SK-N-SH (cell line): ENCODE results near the genes CARNS1 and ALDH3B2.

GRCh38 chr11:67003984-67004405, 18.9 kb upstream of the SYT12 start:
- RRBS, result no CpG with 5 or more reads among the region's 7 CpGs
CAGE:
- cytosol, long polyA plus RNA, result no peak
- long polyA plus RNA, result no peak
- nucleus, long polyA plus RNA, result no peak

- RRBS, result no CpG with 5 or more reads among the region's 7 CpGs
CAGE:
- cytosol, long polyA plus RNA, result no peak
- long polyA plus RNA, result no peak
- nucleus, long polyA plus RNA, result no peak
Observed at GRCh38 chr11:67006366-67006885, 16.5 kb upstream of the SYT12 start.

DNA sequence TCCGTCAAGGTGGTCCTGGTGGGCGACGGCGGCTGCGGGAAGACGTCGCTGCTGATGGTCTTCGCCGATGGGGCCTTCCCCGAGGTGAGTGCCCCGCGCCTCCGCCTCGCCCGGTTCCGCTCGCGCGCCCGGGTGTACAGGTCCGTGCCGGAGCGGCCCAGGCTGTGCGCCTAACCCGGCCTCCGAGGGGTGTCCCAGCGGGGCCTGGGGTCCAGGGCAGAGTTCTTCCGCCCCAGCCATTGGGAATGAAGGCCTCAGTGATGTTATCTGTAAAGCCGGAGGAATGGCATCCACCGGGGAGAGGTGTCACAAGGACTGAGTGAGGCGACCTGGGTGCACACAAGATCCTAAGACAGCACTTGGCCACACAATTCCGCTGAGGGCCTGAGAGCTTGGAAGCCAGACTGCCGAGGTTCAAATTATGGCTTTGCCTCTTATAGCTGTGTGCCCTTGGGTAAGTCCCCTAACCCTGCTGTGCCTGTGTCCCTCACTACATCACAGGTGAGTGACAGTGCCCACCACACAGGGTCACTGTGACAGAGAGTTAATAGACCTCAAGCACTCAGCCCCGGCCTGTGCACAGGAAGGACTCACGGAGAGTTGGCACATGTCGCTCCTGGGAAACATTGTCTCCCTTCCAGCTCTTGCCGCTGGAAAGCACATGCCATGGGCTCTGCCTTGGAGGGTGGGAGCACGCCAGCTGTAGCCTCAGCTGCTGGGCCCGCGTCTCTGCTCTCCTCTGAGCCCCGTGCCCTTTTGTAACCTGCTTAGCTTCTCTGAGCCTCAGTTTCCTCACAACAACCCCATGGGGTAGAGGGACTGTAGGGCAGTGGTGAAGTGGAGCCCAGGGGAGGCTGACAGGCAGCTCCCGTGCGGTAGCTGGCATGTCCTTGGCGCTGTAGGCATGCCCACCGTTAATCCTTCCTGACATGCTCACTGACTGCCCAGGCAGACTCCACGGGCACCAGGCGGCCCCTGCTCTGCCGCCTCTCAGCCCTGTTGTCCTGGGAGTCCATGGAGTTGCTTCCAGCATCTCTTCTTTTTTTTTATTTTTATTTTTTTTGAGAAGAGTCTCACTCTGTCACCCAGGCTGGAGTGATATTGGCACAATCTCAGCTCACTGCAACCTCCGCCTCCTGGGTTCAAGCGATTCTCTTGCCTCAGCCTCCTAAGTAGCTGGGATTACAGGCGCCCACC, 702 bp downstream of the RHOD start:
- RRBS, result 97% methylated on average over 4 of the region's 51 CpGs
CAGE:
- cytosol, long polyA plus RNA, result no peak
- long polyA plus RNA, result no peak
- nucleus, long polyA plus RNA, result no peak

GRCh38 chr11:67183207-67184029, 64.4 kb downstream of the KDM2A start:
- RRBS, result no CpG with 5 or more reads among the region's 4 CpGs
CAGE:
- cytosol, long polyA plus RNA, result no peak
- long polyA plus RNA, result no peak
- nucleus, long polyA plus RNA, result no peak

DNA sequence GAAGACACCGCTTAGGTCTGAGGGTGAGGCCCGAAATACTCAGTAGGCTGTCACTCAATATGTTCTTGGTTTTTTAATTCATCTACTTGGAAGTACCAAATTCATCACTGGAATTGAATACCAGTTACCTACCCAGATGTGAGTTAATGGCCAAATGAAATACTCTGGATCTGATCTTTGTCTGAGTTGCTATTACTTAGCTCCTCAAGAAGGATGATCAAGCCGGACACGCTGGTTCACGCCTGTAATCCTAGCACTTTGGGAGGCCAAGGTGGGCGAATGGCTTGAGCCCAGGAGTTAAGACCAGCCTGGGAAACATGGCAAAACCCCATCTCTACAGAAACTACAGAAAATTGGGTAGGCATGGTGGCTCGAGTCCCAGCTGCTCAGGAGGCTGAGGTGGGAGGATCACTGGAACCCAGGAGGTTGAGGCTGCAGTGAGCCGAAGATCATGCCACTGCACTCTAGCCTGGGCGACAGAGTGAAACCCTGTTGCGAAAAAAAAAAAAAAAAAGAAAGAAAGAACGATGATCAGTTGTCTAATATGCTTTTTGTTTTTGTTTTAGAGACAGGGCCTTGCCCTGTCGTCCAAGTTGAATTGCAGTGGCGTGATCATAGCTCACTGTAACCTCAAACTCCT, 38.0 kb upstream of the GRK2 start:
- RRBS, result no CpG with 5 or more reads among the region's 13 CpGs
CAGE:
- cytosol, long polyA plus RNA, result no peak
- long polyA plus RNA, result no peak
- nucleus, long polyA plus RNA, result no peak

GRCh38 chr11:67253283-67253684, 13.0 kb upstream of the GRK2 start:
- RRBS, result no CpG with 5 or more reads among the region's 6 CpGs
CAGE:
- cytosol, long polyA plus RNA, result no peak
- long polyA plus RNA, result no peak
- nucleus, long polyA plus RNA, result no peak

DNA sequence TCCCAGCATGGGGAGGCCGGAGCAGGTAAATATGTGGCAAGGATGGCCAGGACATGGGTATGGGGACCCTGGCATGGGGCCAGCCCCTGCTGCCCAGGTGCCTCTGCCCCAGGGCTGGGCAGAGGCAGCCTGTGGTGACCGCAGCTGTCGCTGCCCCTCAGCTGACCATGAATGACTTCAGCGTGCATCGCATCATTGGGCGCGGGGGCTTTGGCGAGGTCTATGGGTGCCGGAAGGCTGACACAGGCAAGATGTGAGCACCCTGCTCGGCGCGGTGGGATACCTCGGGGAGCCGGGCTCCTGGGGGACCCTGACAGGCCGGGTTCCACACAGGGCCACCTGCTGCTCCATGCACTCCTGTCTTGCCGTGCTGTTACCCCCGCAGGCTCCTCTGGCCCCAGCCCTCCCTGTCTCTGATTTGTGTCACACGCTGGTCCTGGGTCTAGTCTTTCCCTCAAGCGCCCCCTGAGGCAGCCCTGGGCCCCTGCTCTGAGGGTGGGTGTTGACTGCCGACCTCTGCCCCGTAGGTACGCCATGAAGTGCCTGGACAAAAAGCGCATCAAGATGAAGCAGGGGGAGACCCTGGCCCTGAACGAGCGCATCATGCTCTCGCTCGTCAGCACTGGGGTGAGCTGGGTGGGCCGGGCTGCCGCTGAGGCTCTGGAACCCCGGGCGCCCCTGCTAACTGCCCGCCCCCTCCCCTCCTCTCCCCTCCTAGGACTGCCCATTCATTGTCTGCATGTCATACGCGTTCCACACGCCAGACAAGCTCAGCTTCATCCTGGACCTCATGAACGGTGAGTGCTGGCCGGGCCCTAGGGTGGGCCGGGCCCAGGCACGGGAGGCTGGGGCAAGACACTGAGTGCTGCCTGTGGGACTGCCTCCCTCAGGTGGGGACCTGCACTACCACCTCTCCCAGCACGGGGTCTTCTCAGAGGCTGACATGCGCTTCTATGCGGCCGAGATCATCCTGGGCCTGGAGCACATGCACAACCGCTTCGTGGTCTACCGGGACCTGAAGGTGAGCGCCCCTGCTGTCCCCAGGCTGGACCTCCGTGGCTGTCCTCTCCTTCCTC, 7.8 kb upstream of the ANKRD13D start:
- RRBS, result 93% methylated on average over 9 of the region's 48 CpGs
CAGE:
- cytosol, long polyA plus RNA, result no peak
- long polyA plus RNA, result no peak
- nucleus, long polyA plus RNA, result no peak

- RRBS, result no CpG with 5 or more reads among the region's 35 CpGs
CAGE:
- cytosol, long polyA plus RNA, result no peak
- long polyA plus RNA, result no peak
- nucleus, long polyA plus RNA, result no peak
Observed at GRCh38 chr11:67291422-67292481, 2.6 kb downstream of the ANKRD13D start.

GRCh38 chr11:67300902-67301961, 2.1 kb upstream of the SSH3 start:
- RRBS, result no CpG with 5 or more reads among the region's 46 CpGs
CAGE:
- cytosol, long polyA plus RNA, result no peak
- long polyA plus RNA, result no peak
- nucleus, long polyA plus RNA, result no peak

DNA sequence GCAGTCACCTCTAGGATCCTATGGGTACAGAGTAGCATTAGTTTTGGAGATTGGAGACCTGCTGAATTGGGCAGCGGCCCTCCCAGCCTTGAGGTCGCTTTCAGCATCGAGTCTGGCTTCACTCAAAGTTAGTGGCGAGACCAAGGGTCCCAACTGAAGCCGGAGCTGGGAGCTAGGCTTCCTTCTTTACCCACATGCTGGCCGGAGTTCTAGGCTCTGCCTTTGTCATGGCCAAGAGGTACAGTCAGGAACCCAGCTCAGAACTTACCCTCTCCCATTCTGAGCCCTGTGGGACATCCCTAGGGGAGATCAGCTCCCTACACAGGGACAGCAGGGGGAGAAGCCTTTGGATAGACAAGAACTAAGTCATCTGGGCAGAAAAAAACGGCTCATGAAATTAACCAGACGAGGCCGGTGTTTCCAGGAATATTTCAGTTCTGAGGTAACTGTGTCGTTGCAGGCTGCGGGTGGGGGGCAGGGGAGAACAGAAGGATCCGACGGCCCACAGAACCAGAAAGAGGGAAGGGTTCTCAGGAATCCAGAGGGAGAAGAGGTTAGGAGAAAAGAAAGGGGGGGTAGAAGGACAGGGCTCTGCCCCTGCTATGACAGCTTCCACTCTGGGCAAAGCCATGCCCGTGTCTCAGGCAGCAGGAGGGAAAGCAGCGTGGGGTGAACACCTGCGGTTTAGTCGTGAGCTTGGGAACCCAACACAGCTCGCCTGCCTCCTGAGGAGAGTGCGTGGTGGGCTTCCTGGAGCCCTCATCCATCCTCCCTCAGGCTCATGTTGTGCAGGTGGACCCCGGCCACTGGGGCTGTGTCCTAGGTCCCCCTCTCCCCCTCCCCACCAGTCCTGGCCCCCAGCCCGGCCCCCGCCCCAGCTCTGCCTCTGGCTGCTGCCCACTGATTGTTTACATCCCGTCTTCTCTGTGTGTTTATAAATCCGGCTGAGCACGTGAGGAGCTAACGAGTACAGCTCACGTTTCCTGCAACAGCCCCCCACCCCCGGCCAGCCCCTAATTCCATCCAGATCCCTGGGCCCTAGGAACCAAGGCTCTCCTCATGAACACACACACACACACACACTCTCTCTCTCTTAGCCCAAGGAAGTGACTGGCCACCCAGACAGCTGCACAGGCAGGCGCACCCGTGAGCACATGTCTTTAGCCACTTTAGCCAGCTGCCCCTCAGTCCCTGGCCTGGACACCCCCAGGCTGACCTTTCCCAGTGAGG, 3.4 kb downstream of the CLCF1 start:
- RRBS, result 77% methylated on average over 9 of the region's 30 CpGs
CAGE:
- cytosol, long polyA plus RNA, result no peak
- long polyA plus RNA, result no peak
- nucleus, long polyA plus RNA, result no peak

DNA sequence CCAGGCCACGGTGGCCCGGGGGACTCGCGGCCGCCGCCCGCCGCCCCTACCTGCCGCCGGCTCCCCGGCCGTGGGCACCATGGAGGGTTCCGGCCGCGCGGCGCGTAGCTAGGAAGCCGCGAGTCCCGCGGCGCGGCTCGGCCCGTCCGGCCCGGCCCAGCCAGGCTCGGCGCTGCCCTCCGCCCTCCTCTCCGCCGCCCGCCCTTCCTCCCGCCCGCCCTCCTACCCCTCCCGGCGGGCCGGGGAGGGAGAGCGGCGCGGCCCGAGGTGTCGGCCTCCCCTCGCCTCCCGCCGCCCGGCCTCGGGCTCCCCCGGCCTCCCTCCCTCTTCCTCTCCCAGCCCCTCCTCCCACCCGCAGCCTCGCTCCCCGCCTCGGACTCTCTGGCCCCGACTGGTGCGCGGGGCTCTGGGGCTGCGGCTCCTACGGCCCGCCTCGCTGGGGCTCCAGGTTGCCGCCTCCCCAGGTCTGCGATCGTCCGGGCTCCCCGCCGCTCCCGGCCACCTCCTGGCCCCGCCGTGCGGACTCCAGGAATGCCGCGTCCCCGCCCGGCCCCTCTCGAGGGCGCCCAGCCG, 496 bp downstream of the CLCF1 start:
- RRBS, result 1% methylated on average over 54 of the region's 78 CpGs
CAGE:
- cytosol, long polyA plus RNA, result no peak
- long polyA plus RNA, result no peak
- nucleus, long polyA plus RNA, result no peak

DNA sequence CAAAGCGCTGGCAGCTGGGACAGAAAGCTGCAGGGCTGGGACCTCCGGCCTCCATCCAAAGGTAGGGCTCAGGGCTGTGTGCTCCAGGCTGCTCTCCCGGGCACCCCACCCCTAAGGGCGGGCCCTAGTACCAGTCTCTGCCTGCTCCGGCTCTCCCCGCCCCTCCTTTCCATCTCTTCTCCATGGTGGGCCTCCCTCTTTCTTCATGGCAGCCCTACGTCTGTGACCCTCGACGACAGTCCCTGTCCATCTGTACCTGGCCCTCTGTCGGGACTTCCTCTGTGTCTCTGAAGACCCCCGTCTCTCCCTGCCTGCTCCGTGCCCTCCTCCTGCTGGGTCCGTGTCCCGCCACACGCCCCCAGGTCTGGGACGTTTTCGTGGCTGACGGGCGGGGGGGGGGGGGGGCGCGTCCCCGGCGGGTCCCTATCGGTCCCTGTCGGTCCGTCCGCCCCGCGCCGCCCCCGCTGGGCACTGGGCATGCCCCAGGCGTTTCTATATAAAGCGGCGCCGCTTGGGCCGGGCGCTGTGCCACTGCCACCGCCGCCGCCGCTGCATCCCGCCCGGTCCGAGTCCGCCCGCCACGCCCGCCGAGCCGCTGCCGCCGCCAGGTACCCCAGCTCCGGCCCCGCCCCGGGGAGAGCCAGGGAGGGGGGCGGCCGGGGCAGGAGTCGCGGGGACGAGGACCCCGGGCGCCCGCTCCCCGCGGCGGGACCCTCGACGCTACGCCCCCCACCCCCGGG, at the start of gene CARNS1:
Gene CARNS1, plus strand, starts transcription at position 523 of the 740 bp plus-strand sequence.
- RRBS, result 18% methylated on average over 42 of the region's 70 CpGs
CAGE:
- cytosol, long polyA plus RNA, result no peak
- long polyA plus RNA, result no peak
- nucleus, long polyA plus RNA, result no peak

DNA sequence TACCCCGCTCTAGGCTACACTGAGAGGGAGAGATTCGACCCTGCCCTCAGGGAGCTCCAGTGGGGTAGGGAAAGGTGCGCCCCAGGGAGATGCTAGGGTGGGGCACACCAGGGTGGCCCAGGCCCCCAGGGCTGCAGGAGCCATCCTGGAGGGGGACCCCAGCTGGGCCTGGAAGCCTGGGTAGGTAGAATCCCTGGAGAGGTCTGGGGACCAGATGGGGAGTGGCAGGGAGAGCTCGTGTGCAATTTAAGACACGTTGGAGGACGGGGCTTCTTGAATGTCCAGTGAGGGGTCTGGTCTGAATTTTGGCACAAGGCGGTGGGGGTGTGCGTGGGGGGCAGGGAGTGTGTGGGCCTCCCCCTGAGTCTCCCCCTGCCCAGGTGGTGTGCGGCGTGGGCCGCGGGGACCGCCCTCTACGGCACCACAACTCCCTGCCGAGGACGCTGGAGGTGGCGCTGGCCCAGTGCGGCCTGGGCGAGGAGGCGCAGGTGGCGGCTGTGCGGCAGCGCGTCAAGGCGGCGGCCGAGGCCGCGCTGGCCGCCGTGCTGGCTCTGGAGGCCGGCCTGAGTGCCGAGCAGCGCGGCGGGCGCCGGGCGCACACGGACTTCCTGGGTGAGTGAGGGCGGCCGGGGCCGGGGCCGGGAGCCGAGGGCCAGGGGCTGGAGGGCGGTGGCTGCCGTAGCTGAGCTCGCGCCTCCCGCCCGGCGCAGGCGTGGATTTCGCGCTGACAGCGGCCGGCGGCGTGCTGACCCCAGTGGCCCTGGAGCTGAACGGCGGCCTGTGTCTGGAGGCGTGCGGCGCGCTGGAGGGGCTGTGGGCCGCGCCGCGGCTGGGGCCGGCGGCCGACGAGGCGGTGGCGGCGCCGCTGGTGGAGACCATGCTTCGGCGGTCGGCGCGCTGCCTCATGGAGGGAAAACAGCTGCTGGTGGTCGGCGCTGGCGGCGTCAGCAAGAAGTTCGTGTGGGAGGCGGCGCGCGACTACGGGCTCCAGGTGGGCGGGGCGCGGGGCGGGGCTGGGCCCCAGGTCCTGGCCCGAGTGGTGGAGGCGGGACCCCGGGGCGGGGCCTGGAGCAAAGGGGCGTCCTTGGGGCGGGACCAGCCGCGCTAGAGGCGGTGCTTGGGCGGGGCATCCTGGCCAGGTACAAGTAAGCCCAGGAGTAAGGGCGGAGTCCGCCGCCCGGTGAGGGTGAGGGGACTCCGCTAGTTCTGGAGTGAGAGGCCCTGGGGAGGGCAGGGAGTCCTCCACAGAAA, 5.2 kb downstream of the CARNS1 start:
- RRBS, result 4% methylated on average over 13 of the region's 111 CpGs
CAGE:
- cytosol, long polyA plus RNA, result no peak
- long polyA plus RNA, result no peak
- nucleus, long polyA plus RNA, result no peak

- RRBS, result 1% methylated on average over 33 of the region's 41 CpGs
CAGE:
- cytosol, long polyA plus RNA, result no peak
- long polyA plus RNA, result no peak
- nucleus, long polyA plus RNA, result no peak
Observed at GRCh38 chr11:67504325-67504593, 904 bp downstream of the PITPNM1 start.

- RRBS, result no CpG with 5 or more reads among the region's 16 CpGs
CAGE:
- cytosol, long polyA plus RNA, result no peak
- long polyA plus RNA, result no peak
- nucleus, long polyA plus RNA, result no peak
Observed at GRCh38 chr11:67579236-67580078, 4.2 kb upstream of the GSTP1 start.

DNA sequence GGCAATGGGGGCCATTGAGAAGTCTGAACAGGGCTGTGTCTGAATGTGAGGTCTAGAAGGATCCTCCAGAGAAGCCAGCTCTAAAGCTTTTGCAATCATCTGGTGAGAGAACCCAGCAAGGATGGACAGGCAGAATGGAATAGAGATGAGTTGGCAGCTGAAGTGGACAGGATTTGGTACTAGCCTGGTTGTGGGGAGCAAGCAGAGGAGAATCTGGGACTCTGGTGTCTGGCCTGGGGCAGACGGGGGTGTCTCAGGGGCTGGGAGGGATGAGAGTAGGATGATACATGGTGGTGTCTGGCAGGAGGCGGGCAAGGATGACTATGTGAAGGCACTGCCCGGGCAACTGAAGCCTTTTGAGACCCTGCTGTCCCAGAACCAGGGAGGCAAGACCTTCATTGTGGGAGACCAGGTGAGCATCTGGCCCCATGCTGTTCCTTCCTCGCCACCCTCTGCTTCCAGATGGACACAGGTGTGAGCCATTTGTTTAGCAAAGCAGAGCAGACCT, 2.2 kb downstream of the GSTP1 start:
- RRBS, result no CpG with 5 or more reads among the region's 4 CpGs
CAGE:
- cytosol, long polyA plus RNA, result no peak
- long polyA plus RNA, result no peak
- nucleus, long polyA plus RNA, result no peak

DNA sequence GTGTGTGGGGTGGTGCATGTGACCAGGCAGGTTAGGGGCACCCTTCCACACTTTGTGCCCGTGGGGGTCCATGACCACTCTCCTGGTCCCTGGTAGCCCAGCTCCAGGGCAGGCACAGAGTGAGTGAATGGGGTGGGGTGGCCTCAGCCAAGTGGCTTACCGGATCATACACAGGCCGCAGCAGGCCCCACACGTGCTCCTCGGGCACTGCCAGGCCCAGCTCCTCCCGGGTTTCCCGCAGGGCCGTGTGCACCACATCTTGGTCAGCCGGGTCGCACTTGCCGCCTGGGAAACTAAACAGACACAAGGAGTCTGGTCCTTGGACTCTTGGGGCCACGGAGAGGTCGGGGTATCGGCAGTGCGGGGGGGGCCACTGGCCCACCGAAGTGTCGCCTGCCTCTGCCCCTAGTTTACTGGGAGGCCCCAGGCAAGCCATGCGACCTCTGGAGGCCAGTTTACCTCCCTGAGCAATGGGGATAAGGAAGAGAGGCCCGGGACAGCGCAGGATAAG, 923 bp downstream of the NUDT8 start:
- RRBS, result 87% methylated on average over 7 of the region's 20 CpGs
CAGE:
- cytosol, long polyA plus RNA, result no peak
- long polyA plus RNA, result no peak
- nucleus, long polyA plus RNA, result no peak

DNA sequence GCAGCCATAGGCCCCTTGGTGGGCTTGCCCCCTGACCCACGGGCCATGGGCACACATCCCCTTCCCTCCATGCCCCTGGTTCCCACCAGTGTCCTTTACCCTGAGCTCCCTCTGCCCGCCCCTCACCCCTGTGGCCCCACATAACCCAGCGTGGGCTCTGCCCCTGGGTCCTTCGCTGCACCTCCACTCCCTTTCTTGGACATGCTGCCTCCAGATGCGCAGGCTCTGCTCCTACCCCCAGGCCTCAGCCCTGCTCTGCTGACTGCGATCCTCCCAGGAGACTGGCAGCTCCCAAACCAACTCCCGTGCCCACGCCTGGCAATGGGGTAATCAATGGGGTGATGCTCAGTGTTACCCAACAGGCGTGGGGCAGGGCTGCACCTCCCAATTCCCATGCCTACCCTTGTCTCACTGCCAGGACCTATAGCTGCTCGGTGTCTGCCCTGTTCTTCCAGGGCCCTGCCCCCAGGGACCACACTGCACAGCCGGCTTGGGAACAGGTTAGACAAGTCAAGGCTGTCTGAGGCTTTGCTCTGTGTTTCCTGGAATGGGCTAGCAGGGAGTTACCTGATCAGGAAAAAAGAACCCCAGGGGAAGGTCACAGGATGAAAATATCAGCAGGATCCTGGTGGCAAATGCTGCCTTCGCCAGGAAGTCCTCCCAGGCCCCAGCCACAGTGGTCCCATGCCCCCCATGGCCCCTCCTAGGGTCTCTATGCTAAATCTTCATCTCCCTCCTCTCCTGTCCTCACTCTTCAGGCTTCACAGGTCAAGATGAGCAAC, at the start of gene ALDH3B2:
Gene ALDH3B2, minus strand, starts transcription at position 332 of the 782 bp plus-strand sequence.
- RRBS, result no CpG with 5 or more reads among the region's 12 CpGs
CAGE:
- cytosol, long polyA plus RNA, result no peak
- long polyA plus RNA, result no peak
- nucleus, long polyA plus RNA, result no peak

DNA sequence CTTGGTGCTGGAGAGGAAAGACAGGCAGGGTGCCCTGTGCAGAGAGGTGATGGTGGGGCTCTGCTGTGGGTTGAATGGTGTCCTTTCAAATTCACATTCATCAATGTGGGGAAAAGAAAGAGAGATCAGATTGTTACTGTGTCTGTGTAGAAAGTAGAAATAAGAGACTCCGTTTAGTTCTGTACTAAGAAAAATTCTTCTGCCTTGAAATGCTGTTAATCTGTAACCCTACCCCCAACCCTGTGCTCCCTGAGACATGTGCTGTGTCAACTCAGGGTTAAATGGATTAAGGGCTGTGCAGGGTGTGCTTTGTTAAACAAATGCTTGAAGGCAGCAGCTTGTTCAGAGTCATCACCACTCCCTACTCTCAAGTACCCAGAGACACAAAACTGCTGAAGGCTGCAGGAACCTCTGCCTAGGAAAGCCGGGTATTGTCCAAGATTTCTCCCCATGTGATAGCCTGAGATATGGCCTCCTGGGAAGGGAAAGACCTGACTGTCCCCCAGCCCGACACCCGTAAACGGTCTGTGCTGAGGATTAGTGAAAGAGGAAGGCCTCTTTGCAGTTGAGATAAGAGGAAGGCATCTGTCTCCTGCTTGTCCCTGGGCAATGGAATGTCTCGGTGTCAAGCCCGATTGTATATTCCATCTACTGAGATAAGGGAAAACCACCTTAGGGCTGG, 83.5 kb upstream of the ALDH3B2 start:
- RRBS, result no CpG with 5 or more reads among the region's 7 CpGs
CAGE:
- cytosol, long polyA plus RNA, result no peak
- long polyA plus RNA, result no peak
- nucleus, long polyA plus RNA, result no peak

DNA sequence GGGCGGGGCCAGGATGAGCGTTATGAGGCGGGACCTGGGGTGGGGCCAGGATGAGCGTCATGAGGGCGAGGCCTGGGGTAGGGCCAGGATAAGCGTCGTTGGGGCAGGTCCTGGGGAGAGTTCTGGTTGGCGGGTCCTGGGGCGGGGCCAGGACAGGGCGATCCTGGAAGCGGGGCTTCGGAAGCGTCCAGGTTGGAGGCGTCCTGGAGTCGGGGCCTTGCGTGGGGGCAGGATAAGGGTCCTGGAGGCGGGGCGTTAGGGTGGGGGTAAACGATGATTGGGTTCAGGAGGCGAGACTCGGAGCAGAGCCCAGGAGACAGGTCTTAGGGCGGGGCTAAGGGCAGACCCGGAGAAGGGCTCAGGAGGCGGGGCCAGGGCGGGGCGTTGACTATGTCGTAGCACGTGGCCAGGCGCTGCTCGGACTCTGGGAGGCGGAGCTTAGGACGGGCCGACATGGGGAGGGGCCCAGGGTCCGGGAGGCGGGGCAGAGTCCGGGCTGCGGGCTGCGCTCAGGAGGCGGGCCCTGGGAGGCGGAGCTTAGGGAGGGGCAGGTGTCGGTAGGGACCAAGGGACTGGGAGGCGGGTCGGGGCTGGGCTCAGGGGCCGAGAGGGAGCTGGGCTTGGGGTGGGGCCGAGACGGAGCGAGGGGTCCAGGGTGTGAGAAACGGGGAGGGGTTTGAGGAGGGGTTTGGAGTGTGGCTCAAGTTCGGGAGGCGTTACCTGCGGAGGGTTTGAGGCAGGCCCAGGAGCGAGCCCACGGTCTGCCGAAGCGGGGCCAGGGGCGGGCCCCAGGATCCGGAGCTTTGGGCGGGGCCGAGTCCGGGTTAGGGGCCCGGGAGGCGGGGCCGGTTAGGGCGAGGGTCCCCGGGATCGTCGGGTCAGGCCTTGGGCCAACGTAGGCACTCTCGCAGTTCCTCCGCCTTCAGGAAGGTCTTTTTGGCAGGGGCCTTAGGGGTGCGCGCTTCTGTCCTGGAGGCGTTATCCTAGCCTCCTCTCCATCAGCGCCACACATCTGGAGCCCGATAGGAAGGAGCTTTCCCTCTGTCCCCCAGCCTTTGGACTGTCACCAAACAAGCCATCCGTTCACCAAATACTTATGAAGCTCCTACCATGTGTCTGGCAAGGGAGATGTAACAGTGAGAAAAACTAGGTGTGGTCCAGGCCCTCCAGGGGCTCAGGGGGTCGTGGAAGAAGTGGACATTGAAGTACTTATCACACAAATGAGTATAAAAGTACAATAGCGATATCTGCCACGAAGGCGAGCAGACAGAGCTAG, 131.5 kb upstream of the ALDH3B2 start:
- RRBS, result no CpG with 5 or more reads among the region's 80 CpGs
CAGE:
- cytosol, long polyA plus RNA, result no peak
- long polyA plus RNA, result no peak
- nucleus, long polyA plus RNA, result no peak